T-cell (primary cell): ENCODE measurements around a stretch of chr20.

DNA sequence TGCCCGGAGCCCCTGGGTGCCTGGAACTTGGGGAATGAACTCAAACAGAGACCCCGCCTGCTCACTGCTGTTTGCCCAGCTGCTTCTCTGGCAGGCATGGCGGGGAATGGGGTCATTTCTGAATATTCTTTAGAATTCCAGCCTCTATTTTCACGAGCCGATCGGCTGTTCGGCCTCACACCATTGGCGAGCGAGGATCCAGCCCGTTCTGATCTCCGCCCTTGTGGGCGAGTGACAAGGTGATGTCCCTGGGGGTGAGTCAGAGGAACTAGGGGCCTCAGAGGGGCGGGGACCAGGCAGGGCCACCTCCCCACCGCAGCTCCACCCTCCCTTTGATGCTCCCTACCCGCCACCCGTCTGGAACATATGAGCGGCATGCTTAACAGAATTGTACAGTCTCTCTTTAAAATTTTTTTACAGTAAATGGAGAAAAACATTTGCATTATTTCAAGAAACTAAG is 48.0 kb upstream of the GATA5 start:
- PRO-cap, 7 experiments, result peak in 1 of 7 experiments; most common minus-strand start position 233 of the sequence (in 1)

DNA sequence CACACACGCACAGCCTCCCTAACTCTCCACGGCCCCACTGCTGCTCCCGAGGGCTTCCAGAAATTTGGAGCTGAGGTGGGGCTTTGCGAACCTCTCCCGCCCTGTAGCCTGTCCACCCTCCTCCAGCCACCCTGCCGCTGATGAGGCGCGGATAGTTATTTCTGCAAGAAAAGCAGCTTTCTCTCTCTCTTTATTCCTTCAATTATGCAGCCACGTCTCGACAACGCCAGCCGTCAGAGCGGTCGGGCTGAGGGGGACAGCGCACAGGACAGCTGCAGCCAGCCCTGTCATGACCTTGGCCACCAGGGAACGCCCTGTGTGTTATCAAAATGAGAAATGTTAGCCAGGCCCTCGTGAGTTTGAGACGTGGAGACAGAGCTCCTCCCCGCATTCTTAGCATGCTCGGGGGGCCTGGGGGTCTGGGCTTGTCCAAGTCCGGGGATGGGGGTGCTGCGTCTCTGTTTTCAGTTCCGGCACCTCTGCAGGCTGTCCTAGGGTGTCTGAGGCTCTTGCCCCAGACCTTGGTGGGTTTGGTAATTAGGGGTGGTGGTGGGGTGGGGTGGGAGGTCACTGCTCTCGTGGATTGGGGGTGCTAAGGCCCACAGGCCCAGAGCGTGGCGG is 54.1 kb upstream of the GATA5 start:
- PRO-cap, 7 experiments, result no peak in any of the 7 experiments

DNA sequence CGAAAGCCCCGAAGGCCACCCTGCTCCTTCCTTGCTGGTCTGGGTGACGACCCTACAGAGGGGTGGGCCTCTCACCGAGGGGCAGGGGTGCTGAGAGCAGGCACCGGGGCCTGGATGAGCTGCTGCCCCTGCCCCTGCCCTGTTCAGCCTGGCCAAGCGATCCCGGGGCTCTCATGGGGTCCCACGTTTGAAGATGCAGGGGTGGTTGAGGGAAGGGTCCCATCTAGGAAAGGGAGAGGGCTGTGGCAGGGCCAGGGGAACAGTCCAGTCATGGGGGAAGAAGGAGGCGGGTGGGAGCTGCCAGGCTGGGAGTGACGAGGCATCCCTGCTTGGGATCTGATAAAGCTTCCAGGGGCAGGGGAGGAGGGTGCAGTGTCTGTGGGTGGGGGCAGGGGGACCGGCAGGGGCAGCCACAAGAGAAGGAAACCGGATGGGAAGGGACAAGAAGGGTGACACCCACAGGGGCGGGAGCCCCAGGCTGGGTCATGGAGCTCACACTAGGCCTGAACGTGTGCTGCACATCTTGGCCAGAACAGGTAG is 57.8 kb upstream of the GATA5 start:
- PRO-cap, 7 experiments, result no peak in any of the 7 experiments

DNA sequence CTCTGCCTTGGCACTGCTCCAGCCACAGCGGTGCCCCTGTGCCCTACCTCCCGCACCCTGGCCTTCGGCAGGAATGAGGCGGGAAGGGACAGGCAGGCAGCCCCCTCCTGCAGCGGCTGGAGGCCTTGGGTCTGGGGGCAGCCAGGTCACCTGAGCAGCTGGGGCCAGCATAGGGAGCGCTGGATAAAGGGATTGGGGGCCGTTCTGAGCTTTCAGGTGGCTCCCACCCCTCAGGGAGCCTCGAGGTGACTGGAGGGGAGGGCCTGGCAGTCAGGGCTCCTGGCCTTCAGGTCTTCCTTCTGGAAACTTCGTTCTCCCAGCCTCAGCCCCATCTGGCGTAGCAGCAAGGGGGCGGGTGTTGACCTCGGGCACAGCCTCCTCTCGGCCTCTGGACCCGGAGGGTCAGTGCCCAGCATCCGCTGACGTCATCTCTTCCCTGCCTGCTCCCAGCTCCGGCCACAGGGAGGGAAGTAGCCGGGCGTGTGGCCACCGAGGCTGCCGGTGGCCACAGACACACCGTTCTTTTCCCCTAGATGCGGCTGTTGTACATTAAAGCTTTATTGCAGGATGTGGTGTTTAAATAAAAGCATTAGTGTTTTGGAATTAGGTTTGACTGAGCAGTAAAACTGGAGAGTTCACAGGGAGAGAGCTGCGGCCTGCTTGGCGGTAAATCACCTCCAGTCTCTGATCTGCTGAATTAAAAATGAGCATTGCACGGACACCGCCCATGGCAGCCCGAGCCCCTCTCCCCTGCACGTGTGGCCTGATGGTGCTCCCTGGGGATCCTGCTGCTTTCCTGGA is 80.0 kb upstream of the GATA5 start:
- PRO-cap, 7 experiments, result no peak in any of the 7 experiments

GRCh38 chr20:62627982-62628682 is 14.2 kb upstream of the SLCO4A1 start:
- PRO-cap, 7 experiments, result no peak in any of the 7 experiments

DNA sequence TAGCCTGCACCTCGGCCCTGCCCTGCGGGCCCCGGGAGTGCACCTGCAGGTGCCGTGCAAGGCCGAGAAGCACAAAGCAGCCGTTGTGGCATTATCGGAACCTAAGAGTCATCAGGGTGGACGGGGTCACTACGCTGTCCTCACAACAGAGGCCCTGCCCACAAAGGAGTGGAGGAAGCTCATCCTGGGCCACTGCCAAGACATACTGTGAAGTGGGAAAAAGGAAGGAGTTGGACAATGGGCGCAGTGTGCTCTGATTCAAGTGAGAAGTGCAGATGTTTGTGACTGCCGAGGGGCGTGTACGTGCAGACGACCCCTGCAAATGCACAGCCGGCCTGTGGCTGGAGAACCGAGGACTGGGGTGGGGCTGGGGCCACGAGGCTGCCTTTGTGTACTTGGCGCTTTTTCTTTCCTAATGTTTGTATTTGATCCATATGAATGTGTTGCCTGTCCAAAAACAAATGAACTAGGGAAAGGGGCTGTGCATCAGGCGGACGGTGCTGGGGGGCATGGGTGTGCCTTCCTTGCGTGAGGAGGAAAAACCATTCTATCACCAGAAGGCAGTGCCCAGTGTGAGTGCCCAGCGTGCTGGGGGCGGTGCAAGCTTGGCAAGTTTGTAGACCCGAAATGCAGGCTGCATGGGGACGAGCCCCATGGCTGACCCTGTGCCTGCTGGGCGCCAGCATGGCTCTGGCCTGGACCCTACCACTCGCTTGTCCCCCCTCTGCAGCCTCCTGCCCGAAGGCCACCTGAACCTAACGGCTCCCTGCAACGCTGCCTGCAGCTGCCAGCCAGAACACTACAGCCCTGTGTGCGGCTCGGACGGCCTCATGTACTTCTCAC is 24.9 kb downstream of the SLCO4A1 start:
- PRO-cap, 7 experiments, result no peak in any of the 7 experiments

DNA sequence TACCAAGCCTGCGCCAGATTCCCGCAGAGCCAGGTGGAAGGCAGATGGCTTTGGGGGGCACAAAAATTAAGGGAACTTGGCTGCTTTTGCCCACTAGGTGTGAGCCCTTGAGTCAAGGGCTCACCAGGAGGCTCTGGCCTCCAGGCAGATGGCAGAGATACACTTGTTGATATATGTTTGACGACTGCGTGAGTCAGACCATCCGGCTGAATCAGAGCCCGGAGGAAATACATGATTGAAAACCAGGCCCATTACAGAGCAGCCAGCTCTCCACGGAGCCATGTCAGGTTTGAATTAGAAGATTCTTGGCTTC is 5.2 kb upstream of the NTSR1 start:
- PRO-cap, 7 experiments, result no peak in any of the 7 experiments

DNA sequence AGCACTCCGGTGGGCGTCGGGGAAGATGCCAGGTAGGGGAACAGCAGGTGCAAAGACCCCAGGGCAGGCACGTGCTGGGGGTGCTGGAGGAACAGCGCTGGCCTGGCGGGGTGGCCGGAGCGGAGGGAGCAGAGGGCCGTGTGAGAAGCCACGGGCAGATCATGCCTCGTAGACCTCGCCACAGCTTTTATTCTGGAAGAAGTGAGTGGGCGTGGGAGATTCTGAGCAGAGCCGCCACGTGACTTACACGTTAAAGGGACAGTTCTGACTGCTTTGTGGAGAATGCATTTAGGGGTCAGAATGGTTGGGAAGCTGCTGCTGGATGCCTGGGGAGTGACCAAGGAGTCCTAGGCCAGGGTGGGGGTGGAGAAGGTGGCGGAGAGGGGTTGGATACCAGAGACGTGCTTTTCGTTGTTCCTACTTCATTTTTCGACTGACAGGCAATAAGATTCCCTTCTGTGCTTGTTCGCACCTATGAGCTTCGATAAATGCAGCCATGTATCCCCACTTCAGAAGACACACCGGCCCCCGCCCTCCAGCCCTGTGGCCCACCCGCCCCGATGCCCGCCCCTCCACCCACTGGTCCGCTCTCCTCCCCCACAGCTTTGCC is 9.5 kb downstream of the NTSR1 start:
- PRO-cap, 7 experiments, result no peak in any of the 7 experiments

DNA sequence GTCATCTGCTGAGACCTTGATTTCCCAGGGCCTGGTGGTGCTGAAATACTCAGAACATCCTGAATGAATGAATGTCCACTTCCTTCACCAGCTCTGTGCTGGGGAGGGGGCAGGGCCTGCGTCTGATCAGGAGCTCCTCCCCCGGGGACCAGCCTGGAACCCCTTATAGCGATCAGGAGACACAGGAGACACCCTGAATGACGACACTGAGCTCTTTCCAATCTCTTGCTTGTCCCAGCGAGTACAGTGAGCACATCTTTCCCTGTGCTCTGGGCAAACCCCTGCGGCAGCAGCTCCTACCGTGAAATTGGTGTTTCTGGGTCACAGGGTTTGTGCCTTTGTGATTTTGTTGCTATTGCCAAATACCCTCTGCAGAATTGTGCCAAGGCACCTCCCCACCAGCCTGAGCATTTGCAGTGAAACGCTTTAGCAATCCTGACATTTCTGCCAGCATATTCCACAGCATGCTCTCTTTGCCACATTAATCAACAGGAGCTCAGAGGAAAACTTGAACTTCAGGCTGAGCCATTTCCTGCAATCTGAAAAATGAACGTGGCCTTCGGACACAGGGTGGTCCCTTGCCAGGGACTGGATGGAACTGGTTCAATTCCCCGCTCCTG is 23.2 kb upstream of the MRGBP start:
- PRO-cap, 7 experiments, result no peak in any of the 7 experiments

DNA sequence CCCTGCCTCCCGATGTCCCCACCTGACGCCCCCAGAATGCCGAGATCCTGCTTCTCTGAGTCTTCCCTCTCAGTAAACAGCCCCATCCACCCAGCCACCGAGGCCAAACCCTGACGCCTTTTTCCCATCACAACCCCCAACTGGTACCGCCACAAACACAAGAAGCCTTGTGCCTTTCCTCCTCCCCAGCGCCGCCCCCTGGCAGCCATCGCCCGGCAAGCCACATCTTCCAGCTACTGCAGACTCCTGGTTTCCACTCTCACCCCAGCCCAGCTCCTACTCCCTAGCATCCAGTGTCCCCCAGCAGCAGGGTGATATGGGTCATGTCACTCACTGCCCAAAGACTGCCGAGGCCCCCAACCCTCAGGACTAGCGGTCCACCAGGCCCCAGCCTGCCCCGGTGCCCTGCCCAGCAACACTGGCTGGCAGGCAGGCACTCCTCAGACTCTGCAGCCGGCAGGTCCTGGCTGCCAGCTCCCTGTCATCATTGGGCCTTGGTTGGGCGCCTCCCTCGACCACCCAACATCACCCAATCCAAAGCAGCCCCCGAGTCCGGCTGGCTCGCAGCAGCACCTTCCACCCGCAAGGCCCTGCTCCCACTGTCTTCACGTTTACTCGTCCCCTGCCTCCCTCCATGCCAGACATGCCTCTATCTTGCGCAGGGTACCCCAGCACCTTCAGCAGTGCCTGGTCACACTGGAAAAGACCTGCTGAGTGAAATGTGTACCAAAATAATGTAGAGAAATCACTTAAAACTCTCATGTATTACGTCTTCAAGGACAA is 11.1 kb downstream of the TCFL5 start:
- PRO-cap, 7 experiments, result peak in 1 of 7 experiments; most common minus-strand start position 609 of the sequence (in 1)

DNA sequence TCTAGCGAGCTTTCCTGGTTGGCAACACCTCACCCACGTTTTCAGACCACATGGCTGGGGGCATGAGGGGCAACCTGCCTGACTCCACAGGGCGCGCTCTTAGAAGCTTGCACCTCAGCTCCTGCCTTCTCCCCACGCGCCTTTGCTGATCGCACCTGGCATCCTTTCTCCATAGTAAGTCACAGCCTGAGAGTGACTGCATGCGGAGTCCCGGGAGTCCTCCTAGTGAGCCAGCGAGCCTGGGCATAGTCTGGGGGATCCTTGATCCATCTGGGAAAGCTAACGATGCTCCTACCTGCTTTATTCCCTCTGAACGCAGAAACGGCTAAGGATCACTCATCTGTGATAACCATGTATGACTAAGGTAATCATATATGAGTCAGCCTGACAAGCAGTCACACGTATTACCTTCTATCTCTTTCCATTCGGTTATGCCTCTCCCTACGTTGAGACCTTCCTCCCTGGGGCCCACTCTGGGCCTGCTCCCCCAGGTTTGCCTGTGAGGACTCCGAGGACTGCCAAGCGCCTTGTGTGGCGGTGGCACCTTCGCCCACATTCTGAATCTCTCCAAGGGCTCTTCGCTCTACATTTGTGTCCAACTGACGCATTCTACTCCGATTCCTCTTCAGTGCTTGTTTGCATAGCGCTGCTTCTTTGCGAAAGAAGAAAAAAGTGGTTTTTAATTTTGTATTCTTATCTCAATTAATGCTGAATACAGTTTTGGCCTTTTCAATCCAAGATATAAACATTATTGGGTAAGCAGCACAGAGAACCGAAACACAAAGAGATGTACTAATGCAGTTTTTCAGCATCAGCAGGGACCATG is 4.4 kb downstream of the TCFL5 start:
- PRO-cap, 7 experiments, result no peak in any of the 7 experiments

GRCh38 chr20:62858814-62859581 is 2.6 kb downstream of the TCFL5 start:
- PRO-cap, 7 experiments, result no peak in any of the 7 experiments

GRCh38 chr20:62860260-62860930 is 1.2 kb downstream of the TCFL5 start:
- PRO-cap, 7 experiments, result no peak in any of the 7 experiments

- PRO-cap, 7 experiments, result peak in 1 of 7 experiments; most common minus-strand start chr20:62898159 (in 1)
These were observed 28.3 kb downstream of the DIDO1 start for GRCh38 chr20:62897995-62898445.

GRCh38 chr20:62903404-62904175 is 22.7 kb downstream of the DIDO1 start:
- PRO-cap, 7 experiments, result no peak in any of the 7 experiments

GRCh38 chr20:62905810-62906634 is 20.3 kb downstream of the DIDO1 start:
- PRO-cap, 7 experiments, result no peak in any of the 7 experiments

DNA sequence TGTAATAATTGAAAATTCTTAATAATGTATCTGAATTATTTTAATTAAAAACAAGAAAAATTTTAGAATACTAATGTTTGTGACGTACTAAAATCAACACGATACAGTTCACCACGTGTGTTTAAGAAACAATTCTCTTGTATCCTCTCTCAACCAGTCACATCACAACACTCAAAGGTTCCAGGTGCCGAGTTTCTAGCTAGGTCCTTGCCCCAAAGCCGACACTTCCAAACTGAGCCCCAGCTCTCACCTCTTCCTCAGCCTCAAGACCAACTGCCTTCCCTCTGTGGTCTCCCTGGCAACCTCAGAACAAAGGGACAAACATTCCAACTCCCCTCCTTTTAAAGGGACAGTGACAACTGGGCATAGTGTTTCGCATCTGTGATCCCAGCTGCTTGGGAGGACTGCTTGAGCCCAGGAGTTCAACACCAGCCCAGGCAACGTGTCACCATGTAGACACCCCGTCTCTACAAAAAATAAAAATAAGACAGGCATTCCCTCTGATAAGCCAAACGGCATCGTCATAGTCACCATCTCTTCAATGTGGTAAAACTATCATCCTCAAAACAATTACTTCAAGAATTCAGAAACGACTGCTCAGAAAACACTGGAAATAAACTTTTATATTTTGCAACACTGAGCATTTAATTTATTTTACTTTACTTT is 11.3 kb downstream of the DIDO1 start:
- PRO-cap, 7 experiments, result peak in 7 of 7 experiments; most common minus-strand start position 234 of the sequence (in 7)

- PRO-cap, 7 experiments, result peak in 4 of 7 experiments; most common plus-strand start chr20:62925828 (in 1); most common minus-strand start chr20:62926209 (in 2)
These were observed 648 bp downstream of the DIDO1 start for GRCh38 chr20:62925348-62926365.

GRCh38 chr20:62936770-62937228 is 1.1 kb upstream of the GID8 start:
- PRO-cap, 7 experiments, result no peak in any of the 7 experiments

- PRO-cap, 7 experiments, result no peak in any of the 7 experiments
These were observed 5.0 kb upstream of the SLC17A9 start for GRCh38 chr20:62947337-62948014.